Subcutaneous preadipocyte (primary cell): Measurements from ENCODE around the genes ZNF99, ZNF730, UQCRFS1 and C19orf12.

GRCh38 chr19:22529841-22530071 lies 104.4 kb upstream of the ZNF492 start:
- CAGE, long polyA plus RNA = no peak

DNA sequence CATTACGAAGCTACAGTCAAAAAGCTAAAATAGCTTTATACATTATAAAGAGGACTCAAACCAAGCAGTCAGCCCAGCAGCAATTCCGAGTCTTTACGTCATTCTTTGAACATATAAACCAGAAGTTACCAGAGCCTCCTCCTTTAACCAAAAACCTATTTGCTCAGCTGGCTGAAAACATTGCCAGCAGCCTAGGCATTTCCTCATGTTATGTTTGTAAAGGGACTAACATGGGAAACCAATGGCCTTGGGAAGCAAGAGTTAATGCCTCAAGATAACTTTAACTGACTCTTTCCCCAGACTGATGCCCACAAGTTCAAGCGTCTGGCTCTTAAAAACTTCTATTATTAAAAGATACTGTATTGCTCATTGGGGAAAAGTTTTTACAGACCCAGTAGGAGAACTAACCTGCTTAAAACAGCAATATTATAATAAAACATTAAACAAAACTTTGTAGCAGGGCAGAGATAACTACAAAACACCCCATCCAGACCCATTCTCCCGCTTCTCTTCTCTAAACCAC lies 104.0 kb upstream of the ZNF492 start:
- CAGE, long polyA plus RNA = no peak

DNA sequence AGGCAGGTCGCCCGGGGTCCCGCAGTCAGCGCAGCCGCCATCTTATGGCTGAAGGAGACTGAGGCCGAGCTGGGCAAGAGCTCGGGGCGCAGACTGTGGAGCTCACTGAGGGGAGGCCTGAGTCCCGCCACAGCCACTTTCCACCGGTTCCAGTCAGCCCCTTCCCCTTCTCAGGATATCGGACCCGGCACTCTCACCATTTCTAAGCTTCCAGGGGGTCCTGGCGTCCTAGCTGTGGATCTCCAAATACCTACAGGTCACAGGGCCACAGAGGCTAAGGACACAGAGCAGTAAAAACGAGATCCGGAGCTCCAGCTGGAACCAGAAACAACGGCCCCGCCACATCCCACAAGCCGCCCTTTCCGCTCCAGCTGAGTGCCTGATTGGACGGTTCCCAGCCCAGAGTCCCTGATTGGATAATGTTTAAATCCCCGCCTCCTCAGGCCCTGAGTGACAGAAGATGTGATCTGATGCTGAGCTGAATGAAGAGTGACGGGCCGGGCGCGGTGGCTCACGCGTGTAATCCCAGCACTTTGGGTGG lies at the start of gene ZNF99:
ZNF99 (minus strand) TSS at position 335 of the 541 bp plus-strand sequence.
- CAGE, long polyA plus RNA = no peak

DNA sequence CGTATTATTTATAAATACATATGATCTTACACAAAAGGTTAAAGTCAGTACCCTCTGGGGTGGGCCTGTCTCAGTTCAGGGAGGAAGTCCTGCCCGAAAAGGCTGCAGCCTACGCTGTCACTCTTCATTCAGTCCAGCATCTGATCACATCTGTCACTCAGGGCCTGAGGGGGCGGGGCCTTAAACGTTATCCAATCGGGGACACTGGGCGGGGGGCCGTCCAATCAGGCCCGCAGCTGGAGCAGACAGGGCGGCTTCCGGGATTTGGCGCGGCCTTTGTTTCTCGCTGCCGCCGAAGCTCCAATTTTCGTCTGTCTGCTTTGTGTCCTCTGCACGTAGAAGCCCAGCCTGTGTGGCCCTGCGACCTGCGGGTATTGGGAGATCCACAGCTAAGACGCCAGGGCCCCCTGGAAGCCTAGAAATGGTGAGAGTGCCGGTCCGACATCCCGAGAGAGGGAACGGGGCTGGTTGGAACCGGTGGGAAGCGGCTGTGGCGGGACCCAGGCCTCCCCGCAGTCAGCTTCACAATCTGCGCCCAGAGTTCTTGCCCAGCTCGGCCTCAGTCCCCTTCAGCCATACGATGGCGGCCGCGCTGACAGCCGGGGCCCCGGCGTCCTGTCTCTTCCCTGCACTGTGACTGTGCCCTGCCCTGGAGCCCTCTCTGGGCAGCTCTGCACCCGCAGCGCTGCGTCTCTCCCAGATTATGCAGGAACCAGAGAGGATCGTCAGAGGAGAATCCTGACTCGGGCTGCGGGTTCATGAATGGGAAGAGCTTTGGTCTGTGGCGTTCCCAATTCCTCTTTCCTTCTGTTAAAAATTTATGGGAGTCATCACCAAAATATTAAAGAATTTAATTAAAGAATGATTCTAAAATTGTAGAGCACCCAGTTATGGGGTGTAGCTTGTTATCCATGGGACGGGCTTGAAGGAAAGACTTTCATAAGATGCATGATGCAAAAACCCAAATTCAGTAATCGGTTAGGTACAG lies at the start of gene ZNF730:
ZNF730 (plus strand) TSS at position 273 of the 988 bp plus-strand sequence.
- CAGE, long polyA plus RNA = no peak

- CAGE, long polyA plus RNA = no peak
Observed at GRCh38 chr19:23649808-23650288, 37.2 kb downstream of the ZNF675 start.

- CAGE, long polyA plus RNA = no peak
Observed at GRCh38 chr19:24019319-24019771, 67.6 kb upstream of the ZNF254 start.

DNA sequence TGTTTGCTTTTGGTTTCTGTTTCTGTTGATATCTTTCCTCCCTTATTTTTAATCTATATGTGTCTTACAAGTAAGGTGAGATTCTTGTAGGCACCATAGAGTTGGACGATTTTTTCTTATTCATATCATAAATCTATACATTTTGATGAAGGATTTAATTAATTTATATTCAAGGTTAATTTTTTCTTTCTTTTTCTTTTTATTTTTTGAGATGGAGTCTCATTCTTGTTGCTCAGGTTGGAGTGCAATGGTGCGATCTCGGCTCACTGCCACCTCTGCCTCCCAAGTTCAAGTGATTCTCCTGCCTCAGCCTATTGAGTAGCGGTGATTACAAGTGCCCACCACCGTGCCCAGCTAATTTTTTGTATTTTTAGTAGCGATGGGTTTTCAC lies 57.6 kb downstream of the ZNF254 start:
- CAGE, long polyA plus RNA = no peak

DNA sequence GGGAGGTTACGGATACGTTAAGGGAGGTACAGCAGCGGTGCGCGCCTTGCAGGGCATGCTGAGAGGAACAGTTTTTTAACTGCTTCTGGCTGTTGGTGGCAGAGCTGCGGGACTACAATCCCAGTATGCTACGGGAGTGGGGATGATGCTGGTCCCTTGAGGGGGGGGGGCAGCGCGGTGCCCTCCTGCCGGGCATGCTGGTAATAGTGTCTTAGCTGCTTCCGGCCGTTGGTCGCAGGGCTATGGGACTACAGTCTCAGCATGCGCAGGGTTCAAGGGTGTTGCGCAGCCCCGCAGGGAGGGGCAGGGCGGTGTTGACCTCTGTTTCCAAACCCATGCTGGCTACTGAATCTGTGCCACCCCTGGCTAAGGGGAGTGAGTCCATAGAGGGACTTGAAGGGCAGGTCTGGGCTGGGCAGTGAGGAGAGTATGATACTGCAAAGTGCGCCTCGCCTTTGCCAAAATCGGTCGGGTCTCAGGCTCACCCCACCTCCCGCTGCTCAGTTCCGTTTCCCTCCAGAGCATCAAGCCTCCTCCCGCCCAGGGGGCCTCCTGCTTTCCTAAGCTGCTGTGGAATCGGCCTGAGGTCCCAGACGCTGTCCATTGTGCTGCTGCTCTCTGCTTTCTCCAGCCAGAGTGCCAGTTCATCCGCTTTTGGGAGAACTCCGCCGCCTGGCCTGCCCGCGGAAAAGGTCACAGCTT lies 1418.6 kb downstream of the UQCRFS1 start:
- CAGE, long polyA plus RNA = no peak

DNA sequence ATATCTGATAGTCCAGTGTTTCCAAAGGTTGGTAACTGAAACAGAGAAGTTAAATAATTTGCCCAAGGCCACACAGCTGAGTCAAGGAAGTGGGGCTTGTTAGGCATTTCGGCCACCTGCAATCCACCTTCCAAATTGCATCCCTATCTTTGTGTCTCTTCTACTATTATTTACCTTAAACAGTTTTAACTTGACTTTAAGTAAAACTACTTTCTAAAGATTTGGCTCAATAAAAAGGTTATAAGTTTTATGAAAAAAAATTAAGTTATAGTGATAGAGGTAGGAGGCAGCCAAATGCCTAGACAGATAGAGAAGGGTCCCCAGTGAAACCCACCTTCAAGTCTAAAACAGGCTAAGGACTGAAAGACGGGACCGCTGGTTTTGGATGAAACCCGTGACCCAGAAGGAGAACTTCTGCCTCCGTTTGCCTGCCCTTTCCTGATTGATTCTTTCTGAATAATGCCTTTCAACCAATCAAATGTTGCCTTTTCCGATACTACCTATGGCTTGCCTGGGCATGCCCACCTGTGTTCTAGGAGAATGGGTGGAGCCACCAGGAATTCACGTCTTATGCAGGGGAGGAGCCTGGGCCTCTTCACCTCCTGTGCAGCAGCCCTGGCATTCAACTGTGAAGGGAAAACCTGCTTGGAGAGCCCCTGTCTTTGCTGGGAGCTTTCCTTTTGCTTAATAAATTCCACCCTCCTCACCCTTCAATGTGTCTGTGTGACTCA lies 731.0 kb downstream of the UQCRFS1 start:
- CAGE, long polyA plus RNA = no peak

DNA sequence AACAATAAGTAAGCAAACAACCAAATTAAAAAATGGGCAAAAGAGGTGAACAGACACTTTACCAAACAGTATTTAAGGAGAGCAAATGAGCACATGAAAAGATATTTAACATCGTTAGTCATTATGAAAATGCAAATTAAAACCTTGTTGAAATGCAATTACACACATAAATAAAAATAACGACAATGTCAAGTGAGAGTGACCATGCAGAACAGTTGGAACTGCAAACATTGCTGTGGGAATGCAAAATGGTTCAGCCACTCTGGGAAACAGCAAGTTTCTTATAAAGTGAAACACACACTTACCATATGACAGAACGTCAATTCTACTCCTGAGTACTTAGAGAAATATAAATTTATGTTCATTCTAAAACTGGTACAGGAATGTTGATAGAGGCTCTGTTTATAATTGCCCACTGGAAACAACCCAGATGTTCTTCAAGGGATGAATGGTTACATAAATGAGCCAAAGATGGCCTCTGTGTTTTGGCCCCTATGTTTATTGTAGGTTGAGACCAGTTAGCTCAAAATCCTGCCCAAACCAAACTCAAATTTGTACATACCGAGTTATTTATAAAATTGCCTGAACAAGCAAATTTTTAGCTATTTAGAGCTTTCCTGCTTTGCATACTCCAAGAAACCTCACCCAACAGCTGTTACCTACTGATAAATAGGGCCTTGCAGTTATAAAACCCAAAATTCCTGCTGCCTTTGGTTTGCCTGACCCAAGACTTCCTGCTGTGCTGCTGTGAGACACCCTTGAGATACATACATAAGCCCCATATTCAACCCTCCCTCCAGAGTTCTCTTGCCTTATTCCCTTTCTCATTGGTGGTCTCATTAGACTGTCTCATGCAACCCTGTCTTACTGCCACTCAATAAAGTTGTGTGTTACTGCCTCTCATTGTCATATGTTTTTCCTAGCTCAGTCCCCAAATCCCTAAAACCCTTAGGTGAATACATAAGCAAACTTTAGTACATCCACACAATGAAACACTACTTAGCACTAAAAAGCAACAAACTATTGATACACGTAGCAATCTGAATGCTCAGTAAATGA lies 677.8 kb downstream of the UQCRFS1 start:
- CAGE, long polyA plus RNA = no peak

- CAGE, long polyA plus RNA = no peak
Observed at GRCh38 chr19:28546061-28546598, 666.8 kb downstream of the UQCRFS1 start.

DNA sequence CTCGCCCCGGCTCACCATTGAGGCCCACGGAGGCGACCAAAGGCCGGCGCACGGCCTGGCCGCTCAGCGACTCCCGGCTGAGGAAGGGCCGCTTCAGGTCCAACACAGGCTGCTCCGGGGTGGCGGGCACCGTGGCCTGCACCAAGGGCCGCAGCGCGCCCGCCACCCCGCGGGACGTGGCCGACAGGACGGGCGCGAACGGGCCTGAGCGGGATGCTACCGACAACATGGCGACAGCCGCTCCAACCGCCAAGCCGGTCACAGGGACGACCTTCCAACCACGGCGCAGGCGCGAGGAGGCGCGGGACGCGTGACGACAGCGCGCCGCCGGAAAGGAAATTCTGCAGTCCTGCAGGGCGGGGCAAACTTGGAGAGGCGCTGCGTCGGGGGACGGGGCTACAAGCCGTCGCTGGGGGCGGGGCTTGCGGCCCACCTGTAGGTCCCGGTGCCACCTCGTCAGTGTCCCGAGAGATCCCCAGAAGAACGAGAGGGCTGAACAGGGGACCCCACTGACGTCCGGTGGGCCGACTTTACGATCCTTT lies at the start of gene UQCRFS1:
UQCRFS1 (minus strand) TSS at position 262 of the 542 bp plus-strand sequence.
- CAGE, long polyA plus RNA = start-site peak on the minus strand centred at position 265 of the sequence, 36 bp wide, 766 and 115 reads in 2 replicates

DNA sequence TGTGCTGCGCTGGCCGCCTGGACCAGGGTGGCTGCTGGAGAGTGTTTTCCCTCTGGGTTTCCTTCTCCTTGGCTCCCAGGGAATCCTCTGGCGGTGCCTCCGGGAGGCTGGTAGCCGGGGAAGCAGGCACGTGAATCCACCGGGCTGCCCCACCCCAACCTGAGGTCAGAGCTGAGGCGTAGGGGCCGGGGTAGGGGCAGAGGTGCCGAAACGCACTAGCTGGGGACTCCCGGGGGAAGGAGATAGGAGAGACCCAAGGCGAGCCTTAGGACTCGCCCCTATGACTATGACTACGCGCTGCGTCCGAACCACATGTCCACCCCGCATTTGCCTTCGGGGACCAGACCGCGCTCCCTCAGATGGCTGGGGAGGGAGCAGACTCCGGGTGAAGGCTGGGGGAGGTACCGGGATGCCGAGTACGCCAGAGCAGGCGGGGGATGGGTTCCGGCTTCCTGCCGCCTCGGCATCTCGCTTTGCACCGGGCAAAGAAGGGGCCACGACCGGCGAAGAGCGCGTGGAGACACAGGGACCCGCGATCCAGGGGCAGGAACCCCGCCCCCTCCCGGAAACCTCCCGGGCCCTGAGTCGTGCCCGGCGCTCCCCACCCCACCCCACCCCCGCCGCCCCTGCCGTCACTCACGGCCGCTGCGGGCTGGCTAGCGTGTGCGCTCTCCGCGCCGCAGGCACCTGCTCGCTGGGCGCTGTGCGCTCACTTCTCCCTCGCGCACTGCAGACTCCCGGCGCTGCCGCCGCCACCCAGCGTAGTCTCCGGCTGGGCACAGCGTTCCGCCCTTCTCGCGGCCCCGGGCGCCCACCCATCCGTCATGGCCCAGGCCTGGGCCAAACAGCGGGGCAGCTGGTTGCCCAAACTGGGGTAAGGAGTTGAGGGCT lies 765 bp upstream of the VSTM2B start:
- CAGE, long polyA plus RNA = no peak

- CAGE, long polyA plus RNA = no peak
Observed at GRCh38 chr19:29609816-29610479, 3.9 kb downstream of the POP4 start.

GRCh38 chr19:29687142-29687893 lies 22.1 kb downstream of the PLEKHF1 start:
- CAGE, long polyA plus RNA = no peak

DNA sequence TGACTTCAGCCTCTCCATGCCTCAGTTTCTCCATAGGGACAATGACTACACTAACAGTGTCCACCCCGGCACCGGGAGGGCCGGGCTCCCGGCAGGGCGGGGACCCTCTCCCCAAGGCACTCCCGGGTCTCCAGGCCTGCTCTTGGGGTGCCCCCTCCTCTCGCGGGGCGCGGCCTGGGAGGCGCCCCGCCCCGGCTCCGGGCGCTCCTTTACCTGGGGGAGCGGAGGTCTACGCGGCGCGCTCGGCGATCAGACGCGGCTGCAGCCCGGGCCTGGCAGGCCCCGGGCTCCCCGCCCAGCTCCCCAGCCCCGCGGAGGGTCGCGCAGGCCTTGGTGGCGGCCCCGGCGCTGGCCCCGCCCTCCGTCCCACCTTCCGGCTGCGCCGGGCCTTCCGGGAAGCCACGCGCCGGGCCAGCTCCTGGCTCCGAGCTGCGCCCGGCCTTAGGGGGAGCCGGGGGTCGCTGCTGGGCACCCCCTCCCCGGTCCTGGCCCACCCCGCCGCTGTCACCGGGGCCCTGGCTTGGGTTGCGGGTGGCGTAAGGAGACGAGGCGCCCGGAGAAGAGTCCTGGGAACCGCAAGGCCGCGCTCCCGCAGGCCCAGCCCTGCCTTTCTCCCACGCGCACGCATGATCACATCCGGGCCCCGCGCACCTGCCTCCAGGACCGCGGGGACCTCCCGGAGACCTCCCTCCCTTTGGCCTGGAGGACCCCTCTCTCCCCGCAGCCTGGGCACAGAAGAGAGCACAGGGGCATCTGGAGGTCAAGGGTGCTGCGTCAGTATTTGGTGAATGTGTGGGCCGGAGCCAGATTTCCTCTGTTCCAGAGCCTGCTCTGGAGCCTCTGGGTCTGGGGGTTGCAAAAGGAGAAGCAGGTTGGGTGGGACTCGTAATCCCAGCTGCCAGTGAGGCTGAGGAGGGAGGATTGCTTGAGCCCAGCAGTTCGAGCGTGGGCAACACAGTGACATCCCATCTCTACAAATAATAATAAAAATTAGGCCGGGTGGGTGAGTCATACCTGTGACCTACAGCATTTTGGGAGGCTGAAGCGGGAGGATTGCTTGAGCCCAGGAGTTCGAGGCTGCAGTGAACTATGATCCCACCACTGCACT lies at the start of gene C19orf12:
C19orf12 (minus strand) TSS at position 350 of the 1,108 bp plus-strand sequence.
- CAGE, long polyA plus RNA = no peak

GRCh38 chr19:29810853-29811262 lies 933 bp upstream of the CCNE1 start:
- CAGE, long polyA plus RNA = no peak

DNA sequence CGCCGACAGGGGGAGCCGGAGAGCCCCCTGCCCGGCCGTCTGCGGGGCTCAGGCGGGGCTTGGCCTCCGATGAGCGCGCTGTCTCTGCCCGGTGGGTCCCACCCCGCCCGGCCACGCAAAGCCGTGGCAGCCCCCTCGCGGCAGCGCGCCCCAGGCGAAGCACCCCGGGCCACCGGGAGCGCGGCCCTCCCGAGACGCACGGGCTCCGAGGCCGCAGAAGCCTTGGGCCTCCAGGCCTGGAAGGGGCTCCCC lies 149.7 kb upstream of the ZNF536 start:
- CAGE, long polyA plus RNA = no peak

GRCh38 chr19:30224431-30225267 lies 147.5 kb upstream of the ZNF536 start:
- CAGE, long polyA plus RNA = no peak

DNA sequence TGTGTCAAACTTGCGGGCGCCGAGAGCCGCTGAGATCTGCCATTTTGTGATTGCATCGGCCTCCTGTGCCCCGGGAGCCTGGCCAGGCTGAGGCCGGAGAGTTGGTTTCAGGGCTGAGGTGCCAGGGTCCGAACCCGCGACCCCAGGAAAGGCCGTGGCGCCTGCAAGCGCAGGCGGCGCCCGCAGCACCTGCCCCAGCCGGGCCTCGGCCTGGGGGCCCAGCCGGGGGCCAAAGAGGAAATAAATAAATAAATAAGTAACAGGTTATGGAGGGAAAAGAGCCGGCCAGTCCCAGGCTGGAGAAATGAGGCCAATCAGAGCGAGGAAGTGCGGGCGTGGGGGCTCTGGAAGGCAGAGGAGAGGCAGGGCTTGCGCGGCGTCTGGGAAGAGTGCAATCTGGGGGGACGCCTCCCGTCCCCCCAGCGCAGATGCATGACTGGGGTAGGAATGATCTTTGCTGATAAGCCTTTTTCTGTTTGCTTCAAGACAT lies 145.7 kb upstream of the ZNF536 start:
- CAGE, long polyA plus RNA = no peak